Non-pigmented ciliary epithelial cell (primary cell): ENCODE results near the gene UNCX.

GRCh38 chr7:193861-194944 is 1.8 kb downstream of the FAM20C start:
- RRBS = 2% methylated on average over 4 of the region's 37 CpGs

DNA sequence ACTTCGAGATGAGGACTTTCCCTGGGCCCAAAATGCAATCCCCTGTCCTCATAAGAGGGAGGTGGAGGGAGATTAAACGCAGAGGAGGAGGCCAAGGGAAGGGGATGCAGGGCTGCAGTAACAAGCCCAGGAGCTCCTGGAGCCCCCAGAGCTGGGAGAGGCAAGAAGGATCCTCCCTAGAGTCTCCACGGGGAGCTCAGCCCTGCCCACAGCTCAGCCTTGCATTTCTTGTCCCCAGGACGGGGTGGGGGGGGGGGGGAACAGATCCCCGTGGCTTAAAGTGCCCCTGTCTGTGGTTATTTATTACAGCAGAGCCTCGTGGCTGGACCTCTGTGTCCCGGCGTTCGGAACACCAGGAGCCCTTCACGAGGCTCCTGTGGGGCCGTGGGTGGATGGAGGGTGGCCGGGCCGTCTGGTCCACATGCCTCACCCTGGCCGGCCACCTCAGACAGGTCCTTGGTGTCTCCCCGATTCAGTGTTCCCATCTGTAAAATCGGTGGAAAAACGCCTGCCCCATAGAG is 37.8 kb downstream of the FAM20C start:
- RRBS = 79% methylated on average over 6 of the region's 17 CpGs

DNA sequence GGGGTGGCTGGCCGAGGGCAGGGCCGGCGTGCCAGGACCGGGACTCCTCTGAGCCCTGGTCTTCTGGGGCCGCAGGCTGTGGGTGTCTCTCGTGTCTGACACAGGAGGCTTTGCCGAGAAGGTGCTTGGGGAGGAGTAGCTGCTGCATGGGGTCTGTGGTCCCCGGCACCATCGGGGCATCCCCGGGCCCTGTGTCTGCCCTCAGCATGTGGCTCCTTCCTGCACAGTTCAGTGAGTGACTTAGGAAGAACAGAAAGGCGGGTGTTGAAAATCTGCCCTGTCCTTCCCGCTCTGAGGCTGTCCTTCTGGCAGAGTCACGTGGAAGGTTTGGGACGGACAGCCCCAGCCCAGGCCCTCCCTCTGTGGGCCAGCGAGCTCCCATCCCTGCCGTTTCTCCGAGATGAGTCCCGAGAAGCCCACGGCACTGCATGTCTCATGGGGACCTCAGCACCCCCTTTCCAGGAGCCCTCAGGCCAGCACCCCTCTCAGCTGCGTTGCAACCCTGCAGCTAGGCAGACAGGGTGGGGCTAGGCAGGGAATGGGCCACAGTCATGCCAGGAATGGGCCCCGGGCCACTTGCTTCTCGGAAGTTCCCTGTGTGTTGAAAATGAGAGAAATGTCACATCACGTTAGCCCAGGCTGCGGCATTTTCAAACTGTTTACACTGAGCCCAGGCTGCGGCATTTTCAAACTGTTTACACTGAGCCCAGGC is 42.2 kb downstream of the FAM20C start:
- RRBS = no CpG with 5 or more reads among the region's 25 CpGs

DNA sequence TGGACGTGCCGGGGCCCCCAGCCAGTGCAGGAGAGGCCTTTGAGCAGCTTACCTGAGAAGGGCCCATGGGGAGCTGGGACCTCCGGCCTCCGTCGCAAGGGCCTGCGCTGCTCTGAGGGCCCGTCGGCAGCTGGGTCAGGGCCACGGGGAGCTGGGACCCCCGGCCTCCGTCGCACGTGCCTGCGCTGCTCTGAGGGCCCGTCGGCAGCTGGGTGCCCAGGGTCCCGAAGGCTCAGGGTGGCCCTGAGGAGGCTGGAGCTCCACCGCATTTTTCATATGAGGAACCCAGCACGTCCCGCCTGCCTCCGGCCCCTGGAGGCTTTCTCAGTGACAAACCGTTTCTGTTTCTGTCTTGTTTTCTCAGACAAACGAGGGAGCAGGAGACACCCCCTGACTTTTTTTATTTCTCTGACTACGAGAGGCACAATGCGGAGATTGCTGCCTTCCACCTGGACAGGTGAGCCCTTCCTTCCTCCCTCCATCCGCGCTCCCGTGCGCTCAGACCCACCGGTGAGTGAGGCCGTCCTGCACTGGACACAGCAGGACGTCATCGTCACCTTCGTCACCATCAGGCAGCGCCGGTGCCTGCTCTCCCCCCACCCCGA is 43.8 kb upstream of the FOXL3 start:
- RRBS = 87% methylated on average over 9 of the region's 37 CpGs

GRCh38 chr7:319572-319854 is 29.5 kb downstream of the FOXL3 start:
- RRBS = no CpG with 5 or more reads among the region's 3 CpGs

DNA sequence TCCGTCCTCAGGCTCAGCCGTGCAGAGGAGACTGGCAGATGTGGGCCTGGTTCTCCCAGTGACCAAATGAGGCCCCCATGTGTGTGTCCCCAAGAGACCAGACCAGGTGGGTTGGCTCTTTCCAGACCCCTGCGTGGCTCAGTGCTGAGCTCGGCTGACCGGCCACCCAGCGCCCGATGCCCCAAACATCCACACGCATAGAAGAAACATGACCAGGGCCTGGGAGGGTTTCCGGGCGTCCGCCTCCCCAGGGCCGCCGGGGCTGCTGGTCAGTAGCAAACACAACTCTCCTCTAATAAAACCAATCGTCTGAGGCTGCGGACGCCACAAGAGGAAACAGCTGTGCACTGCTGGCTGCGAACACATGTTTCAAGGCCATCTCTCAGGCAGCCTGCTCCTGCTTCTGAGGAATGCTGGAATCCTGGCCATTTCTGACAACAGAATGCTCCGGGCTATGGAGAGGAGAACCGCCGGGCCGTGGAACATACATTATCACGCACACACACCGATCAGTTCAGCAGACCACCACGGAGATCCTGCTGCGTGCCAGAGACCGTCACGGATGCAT is 54.6 kb downstream of the PDGFA start:
- RRBS = 42% methylated on average over 4 of the region's 27 CpGs

DNA sequence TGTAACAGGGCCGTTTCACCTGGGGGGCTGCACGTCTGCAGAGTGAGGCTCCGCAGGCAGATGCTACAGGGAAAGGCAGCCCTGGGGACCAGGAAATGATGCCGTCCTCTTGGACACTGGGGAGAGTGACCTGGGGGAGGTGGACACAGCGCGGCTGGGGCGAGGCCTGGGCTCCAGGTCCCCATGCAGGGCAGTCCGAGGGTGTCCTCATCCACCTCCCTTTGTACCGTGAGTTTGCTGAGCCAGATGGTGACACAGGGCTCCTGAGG is 41.9 kb downstream of the PDGFA start:
- RRBS = no CpG with 5 or more reads among the region's 9 CpGs

GRCh38 chr7:587702-588429 is 68.2 kb upstream of the PDGFA start:
- RRBS = 69% methylated on average over 2 of the region's 15 CpGs

DNA sequence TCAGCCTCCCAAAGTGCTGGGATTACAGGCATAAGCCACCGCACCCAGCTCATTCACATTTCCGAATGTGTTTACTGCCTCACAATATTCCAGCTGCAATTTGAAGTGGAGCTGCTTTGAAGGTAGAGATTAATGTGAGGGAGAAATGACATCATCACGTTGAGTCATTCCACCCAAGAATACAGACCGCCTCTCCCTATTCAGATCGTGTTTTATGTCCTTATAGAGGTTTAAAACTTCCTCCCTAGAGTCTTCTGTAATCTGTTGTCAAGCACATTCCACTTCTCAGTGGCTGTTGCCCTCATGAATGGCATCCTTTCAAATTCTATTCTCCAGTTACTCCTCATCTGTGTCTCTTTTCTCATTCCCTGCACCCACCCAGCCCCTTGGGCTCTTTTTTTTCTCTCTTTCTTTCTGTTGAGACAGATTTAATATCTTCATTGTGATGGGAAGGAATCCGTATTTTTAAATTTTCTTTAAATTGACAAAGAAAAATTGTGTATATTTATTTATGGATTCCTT is 100.5 kb upstream of the PDGFA start:
- RRBS = no CpG with 5 or more reads among the region's 6 CpGs

- RRBS = no CpG with 5 or more reads among the region's 23 CpGs
Observed at GRCh38 chr7:650279-651094, 76.0 kb upstream of the DNAAF5 start.

DNA sequence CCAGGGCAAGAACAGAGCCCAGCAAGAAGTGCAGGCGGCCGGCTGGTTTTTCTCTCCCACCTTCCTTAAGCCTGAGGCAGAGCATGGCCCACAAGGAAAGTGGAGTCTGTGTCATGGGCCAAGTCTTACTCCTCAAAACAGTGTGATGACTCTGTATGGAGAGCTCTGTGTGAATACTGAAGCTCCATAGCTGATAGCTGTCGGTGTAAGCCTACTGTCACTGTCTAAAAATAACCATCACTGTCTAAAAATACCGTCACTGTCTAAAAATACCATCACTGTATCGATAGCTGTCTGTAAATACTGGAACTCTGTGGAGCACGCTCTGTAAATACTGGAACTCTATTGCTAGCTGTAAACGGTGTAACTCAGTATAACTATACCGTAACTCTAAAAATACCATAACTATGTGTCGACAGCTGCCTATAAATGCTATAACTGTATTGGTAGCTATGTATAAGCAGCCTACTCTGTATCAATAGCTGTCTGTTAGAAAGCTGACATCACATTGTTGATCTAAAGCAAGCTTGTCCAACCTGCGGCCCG is 4.0 kb upstream of the PRKAR1B start:
- RRBS = no CpG with 5 or more reads among the region's 11 CpGs

- RRBS = no CpG with 5 or more reads among the region's 18 CpGs
Observed at GRCh38 chr7:774850-775525, 47.9 kb upstream of the PRKAR1B start.

DNA sequence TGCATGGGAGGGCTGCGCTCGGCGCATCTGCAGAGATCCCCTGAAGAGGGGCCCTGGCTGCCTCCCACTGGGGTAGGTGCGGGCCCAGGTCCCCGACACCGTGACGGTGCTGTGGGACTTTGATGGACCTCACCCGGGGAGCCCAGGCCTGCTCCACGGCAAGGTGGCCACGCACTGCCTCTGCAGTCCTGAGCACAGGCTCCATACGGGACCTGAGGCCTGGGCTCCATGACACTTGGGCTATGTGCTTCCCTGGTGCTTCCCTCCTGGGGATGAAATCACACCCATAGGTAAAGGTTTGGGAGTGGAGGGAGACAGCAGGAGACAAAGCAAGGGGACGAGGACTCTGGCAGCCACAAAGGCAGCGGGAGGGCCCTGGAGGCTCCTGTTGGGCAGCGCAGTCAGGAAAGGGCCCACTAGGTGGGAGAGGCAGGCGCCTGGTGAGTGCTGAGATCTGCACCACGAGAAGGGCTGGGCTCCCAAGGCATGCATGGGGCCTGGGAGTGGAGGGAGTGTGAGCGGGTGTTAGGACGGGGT is 12.9 kb downstream of the GET4 start:
- RRBS = no CpG with 5 or more reads among the region's 18 CpGs

DNA sequence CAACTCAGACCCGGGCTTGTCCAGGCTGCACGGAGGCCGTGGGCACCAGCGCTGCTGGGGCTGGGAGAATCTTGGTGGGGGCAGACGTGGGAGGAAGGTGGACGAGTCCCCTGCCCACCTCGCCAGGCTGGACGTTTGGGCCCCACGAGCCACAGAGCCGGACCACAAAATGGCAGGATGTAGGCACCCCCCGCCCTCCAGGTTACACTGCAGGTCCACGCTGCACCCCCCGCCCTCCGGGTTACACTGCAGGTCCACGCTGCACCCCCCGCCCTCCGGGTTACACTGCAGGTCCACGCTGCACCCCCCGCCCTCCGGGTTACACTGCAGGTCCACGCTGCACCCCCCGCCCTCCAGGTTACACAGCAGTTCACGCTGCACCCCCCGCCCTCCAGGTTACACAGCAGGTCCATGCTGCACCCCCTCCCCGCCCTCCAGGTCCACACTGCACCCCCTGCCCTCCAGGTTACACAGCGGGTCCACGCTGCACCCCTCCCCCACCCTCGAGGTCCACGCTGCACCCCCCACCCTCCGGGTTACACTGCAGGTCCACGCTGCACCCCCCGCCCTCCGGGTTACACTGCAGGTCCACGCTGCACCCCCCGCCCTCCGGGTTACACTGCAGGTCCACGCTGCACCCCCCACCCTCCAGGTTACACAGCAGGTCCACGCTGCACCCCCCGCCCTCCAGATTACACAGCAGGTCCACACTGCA is 30.5 kb downstream of the ADAP1 start:
- RRBS = 72% methylated on average over 3 of the region's 39 CpGs

DNA sequence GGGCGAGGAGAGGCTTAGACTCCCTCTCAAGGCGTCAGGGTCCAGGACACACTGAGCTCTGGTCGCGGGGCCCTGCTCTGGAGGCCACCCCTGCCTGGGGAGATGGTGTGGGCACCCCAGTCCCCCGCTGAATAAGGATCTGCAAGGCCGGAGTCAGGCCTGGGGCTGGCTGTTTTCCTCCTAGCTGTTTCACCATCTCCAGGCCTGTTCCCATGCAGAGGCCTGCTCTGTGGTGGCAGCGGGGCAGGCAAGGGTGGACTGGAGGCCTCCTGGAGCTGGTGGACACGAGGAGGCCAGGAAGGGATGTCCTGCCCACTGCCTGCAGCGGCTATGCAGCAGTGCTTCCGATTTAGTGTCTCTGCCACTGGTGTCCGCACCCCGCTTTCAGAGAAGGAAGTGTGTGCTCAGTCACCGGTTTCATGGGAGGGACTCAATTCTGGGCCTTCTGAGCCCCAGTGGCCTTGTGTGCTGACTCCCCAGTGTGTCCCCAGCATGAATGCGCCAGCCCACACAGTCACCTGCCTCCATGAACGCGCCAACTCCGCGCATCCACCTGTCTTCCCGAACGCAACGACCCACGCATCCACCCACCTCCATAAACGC is 14.6 kb upstream of the GPR146 start:
- RRBS = no CpG with 5 or more reads among the region's 23 CpGs

- RRBS = no CpG with 5 or more reads among the region's 24 CpGs
Observed at GRCh38 chr7:1062140-1062826, 17.9 kb downstream of the GPR146 start.

GRCh38 chr7:1127092-1127487 is 11.0 kb downstream of the C7orf50 start:
- RRBS = no CpG with 5 or more reads among the region's 7 CpGs

DNA sequence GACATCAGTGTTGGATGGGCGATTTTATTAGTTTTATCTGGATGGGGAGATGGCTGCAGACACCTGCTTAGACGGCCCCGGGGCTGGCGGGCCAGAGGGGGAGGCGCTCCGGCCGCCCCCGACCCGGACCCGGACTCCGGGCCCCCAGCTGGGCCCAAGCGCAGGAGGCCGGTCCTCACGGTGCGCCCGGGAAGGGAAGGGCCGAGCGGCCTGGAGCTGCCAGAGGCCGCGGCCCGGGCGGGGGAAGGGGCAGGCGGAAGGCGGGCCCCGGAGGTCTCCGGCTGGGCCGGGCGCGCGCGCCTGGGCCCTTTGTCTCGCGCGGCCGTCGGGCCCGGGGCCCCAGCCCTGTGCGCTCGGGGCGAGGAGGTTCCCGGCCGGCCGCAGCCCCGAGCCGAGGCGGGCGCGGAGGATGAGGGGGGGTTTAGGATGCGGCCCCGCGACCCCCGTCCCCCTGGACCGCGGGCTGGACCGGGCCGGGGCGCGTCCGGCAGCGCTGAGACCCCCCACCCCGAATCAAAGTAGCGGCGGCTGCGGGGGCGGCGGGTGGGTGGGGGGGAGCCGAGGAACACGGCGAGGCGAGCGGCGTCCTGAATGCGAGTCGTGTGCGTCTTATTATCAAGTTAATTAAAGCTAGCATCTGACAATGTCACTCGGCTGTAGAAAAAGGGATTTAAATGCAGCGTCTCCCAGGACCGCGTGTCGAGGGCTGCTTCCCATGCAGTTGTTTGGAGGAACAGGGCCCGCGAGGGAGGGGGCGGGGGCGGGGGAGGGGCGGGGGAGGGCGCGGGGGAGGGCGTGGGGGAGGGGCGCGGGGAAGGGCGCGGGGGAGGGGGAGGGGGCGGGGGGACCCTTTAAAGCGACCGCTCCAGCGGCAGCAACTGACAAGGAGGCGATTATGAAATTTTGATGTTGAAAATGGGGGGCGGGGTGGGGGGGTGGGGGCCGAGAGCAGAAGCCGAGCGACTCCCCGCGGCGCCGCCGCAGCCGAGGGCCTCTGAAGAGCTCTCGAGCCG is 2.9 kb upstream of the UNCX start:
- RRBS = 3% methylated on average over 27 of the region's 109 CpGs

DNA sequence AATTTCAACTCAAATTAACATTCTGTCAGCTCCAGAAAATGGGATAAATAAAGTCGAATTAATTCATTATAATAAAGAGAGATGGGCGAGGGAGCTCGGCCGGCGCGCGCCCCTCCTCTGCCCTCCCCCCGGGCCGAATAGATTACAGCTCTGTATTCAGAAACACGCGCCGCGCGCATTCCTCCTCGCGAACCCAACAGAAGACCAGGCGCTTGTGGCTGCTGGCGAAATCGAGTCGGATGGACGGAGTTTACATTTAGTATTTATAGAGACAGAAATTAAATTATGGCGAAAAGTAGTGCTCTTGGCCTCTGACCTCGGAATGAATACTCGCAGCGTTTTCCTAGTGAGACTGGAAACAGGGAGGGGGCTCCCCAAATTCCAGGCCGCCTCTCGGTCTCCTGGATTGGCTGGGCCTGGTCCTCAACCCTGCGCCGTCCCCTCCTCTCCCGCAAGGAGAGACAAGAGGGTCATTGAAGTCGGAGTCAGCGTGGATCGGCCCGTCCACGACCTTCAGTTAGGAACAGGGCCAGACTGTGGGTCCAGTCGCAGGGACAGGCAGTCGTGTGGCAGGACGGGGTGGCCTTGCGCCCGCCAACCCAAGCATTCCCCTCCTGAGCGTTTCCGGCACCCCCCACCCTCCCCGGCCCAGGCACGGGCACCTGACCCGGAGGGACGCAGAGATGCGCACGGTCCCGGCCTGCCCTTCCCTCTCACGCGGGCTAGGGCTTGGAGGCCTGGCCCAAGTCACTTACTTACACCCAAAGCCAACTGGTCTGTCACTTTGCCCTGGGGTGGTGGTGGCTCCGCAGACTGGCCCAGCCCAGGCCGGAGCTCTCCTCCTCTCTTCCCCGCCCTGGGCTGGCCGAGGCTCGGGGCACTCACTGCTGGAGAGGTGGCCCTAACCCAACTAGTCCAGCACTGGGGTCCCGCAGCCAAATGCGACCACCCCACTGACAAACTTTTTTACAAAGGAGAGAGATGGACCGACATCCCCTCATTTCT is 1.6 kb upstream of the UNCX start:
- RRBS = 29% methylated on average over 2 of the region's 59 CpGs

DNA sequence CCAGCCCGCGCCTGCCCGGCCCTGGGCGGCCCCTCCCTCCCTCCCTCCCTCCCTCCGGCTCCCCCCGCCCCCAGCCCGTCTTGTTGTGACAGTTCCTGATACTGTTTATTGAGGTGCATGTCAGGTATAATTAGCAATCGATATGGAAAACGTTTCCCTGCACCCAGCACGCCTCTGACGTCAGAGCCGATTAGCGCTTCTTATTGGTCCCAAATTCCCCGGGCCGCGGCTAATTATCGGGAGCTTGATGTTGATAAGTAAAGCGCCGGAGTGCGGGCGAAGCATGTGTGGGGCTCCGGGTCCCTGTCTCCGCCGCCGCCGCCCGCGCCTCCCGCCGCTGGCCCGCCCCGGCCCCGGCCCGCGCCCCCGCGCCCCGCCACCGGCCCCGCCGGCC is at the start of gene UNCX:
UNCX (plus strand) TSS at position 260 of the 394 bp plus-strand sequence.
- RRBS = 3% methylated on average over 12 of the region's 41 CpGs